Esophagus squamous epithelium (tissue), 4 donors: Measurements from ENCODE around the gene NFX1.

DNA sequence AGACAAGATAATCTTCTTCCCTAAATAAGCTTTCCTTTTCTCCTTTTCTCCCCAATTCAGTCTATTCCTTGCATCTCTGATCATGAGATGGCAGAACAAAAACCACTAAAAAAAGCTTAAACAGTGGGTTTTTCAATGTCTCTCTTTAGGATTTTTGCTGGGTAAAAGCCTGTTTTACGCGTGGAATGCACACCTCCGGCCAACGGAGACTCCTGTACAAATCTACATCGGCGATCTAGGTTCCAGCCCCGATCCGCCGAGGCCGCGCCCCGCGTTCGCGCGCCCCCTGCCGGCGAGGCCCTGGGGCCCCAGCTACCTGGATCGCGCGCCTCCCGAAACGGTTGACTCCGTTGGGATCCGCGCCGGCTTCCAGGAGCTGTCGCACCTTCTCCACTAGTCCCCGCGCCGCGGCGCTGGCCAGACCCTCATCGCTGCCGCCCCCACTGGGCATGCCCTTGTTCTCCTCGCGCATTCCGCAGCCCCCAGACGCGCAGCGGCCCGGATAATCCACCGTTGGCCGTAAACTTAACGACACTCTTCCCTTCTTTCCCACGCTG is 545 bp downstream of the CDKN2B start:
- PRO-cap = bidirectional peak, plus-strand start at position 344 of the sequence, minus-strand start at position 224 of the sequence
- RAMPAGE, long total RNA, 4 experiments = no peak in any of the 4 experiments

DNA sequence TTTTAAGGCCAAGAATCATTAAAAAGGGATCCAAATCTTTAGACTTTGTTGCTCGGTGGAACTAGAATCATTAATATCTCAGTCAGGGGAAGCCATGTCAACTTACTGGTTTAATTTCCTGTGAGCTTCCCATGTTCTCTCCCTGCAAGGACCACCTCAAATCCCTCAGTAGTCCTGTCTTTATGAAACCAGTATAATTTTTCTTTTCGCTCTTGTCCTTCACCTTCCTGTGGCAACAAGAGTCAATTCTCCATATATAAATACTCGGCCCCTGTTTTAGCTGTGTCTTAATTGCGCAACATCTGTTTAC is 30.0 kb upstream of the CDKN2B start:
- PRO-cap = no peak
- RAMPAGE, long total RNA, 4 experiments = no peak in any of the 4 experiments

DNA sequence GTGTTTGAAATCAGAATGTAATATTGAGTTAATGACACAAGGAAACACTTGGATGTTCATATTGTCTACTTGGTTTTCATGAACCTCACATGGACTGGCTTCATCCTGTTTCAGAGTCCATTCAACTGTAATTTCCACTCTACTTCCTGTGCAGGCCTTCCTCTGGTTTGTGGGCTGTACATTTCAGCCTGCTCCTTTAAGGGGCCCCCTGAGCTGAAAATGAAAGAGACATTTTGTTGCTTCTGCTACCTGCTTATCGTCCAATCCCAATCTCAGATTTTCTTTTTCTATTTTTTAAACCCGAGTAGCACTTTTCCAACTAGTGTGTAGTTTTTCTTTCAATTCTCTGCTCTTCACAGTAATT is 41.9 kb upstream of the CDKN2B start:
- PRO-cap = no peak
- RAMPAGE, long total RNA, 4 experiments = no peak in any of the 4 experiments

GRCh38 chr9:22112799-22113222 is 103.7 kb upstream of the CDKN2B start:
- PRO-cap = no peak
- RAMPAGE, long total RNA, 4 experiments = no peak in any of the 4 experiments

DNA sequence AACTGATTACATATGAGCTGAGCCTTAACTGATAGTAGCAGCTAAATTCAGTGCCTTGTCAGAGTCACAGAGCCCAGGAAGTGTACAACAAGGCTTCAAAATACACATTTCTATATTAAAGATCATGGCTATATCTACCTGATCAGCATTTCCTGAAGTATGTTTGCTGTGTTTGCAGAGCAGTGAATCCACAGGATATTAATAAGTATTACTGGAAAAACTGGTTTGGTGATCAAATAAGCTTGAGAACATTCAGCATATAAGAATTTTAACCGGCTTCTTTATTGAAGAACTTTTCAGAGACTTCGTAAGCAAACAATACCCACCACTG is 227.1 kb downstream of the ELAVL2 start:
- PRO-cap = no peak
- RAMPAGE, long total RNA, 4 experiments = no peak in any of the 4 experiments

DNA sequence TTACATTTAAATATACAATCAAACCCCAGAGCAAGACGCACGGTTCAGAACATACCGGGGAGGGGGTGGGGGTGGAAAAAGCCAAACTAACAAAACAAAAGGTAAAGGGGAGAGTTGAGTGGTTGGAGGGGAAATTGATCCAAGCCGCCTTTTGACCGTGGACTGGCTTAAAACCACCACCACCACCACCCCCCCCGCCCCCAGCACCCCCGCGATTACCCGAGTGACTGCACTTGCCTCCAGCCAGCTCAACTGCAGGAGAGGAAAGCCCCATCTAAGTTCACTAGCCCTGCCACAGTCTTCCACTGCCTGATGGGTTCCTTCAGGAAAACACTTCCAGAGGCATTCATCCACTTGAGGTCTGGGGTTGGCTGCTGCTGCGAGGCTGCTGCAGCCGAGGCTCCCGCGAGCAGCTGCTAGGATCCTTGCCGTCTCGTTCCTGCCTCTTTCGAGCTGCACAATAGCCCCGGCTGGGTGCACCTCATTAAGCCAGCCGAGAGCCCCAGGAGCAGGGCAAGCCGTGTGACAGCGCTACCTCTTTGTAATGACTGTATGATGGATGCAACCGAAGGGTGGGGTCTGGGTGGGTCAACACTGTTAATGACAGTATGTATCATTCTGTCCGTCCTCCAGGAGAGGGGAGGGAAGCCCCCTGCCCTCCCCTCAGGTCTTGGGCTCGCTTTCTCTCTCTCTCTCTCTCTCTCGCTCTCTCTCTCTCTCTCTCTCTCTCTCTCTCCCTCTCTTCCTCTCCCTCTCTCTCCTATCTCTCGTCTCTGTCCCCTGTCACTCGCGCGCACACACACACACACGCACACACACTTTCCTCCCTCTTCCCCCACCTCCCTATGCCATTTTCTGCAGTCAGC is 24.2 kb upstream of the ELAVL2 start:
- PRO-cap = no peak
- RAMPAGE, long total RNA, 4 experiments = no peak in any of the 4 experiments

GRCh38 chr9:27337954-27338794 is 41.2 kb upstream of the EQTN start:
- PRO-cap = no peak
- RAMPAGE, long total RNA, 4 experiments = no peak in any of the 4 experiments

- PRO-cap = no peak
- RAMPAGE, long total RNA, 4 experiments = no peak in any of the 4 experiments
Measured at GRCh38 chr9:27379294-27379679, 82.3 kb upstream of the EQTN start.

DNA sequence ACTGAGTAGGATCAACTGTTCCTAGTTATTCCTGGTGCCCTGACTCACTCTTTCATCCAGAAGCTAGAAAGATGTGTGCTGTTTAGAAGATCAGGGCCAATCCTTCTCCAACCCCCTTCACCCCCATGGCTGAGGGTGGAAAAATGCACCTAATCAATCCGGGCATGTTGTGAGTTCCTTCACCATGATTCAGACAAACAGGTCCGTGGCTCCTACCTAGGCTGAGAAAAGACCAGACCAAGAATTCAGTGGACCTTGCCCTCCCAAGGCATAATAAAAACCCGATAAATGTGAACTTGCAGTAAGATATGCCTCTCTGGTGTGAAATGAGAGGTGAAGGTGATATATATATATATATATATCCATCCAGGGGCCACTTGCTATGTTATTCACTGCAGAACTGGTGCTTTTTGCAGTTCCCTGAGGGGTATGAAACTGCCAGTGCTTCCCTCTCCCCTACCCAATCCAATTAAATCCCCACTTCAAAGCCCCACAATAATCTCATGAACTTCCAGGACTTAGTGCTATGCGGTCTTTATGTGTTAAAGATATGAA is 85.5 kb upstream of the EQTN start:
- PRO-cap = no peak
- RAMPAGE, long total RNA, 4 experiments = no peak in any of the 4 experiments

DNA sequence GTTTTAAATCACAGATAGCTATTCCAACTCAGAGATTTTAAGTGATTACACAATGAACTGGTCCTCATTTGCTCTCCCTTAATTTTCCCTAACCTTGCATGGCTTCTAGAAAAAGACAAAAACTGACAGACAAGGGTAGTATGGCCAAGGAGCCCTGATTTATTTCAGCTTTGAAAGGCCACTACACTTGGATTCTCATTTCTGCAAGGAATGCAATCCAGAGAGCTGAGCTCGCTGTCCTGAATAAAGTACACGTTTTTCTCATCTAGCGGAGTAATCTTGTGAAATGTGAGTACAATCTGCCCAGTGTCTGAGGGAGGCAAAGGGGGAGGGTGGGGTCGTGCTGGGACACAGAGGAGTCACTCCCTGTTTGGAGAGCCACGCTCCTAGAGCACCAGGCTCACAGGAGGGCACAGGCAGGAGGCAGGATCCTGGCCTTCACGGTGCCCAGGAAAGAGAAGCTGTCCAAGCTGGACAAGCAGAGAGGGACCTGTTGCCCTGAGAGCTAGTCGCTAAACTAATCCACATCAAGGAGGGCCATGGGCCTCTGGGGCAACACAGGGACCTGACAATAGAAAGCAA is 51.0 kb upstream of the IFNK start:
- PRO-cap = no peak
- RAMPAGE, long total RNA, 4 experiments = no peak in any of the 4 experiments

DNA sequence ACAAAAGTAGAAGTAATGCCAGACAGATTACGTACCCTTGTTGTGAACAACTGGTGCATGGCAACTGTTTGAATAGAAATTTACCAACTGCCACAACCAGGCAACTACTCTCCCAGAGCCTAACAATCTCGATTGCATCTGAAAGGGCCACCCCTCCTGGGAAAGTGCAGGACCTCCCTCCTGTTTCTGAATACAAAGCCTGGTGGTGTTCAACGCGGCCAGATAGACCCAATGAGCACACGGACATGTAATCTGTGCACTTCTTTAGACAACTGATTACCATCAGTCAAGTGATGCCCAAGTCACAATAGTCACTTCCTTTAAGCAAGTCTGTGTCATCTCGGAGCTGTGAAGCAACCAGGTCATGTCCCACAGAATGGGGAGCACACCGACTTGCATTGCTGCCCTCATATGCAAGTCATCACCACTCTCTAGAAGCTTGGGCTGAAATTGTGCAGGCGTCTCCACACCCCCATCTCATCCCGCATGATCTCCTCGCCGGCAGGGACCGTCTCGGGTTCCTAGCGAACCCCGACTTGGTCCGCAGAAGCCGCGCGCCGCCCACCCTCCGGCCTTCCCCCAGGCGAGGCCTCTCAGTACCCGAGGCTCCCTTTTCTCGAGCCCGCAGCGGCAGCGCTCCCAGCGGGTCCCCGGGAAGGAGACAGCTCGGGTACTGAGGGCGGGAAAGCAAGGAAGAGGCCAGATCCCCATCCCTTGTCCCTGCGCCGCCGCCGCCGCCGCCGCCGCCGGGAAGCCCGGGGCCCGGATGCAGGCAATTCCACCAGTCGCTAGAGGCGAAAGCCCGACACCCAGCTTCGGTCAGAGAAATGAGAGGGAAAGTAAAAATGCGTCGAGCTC is 566 bp downstream of the C9orf72 start:
- PRO-cap = unidirectional peak, plus-strand start at position 103 of the sequence; bidirectional peak, plus-strand start at position 374 of the sequence, minus-strand start at position 194 of the sequence
- RAMPAGE, long total RNA, 4 experiments = no peak in any of the 4 experiments

DNA sequence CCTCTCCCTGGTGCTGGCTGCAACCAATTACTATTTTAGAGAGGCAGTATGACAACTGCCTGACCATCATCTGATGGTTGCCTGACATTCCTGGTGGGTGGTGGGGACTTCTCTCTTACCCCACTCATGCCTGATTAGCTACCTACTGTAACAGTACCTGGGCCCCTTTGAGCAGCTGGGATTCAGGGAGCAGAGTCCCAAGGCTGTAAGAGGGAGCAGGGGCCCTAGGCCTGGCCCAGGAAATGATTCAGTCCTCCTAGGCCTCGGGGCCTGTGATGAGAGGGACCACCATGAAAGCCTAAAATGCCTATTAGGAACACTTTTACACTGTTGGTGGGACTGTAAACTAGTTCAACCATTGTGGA is 3.8 kb upstream of the C9orf72 start:
- PRO-cap = unidirectional peak, plus-strand start at position 202 of the sequence
- RAMPAGE, long total RNA, 4 experiments = no peak in any of the 4 experiments

DNA sequence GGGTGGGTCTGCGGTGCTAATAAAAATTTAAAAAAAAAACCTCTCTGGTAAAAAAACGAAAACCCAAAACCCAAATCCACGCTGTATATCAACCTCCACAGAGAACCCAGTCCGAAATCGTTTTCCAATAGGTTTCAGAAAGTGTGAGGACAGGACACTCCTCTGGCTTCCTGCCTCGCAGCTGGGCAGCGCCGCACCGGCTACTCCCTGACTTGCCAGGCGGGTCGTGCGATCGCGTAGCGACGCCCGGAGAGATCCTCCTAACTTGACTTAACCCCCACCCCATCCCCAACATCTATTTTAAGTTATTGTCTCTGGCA is 868 bp downstream of the LINGO2 start:
- PRO-cap = no peak
- RAMPAGE, long total RNA, 4 experiments = no peak in any of the 4 experiments

DNA sequence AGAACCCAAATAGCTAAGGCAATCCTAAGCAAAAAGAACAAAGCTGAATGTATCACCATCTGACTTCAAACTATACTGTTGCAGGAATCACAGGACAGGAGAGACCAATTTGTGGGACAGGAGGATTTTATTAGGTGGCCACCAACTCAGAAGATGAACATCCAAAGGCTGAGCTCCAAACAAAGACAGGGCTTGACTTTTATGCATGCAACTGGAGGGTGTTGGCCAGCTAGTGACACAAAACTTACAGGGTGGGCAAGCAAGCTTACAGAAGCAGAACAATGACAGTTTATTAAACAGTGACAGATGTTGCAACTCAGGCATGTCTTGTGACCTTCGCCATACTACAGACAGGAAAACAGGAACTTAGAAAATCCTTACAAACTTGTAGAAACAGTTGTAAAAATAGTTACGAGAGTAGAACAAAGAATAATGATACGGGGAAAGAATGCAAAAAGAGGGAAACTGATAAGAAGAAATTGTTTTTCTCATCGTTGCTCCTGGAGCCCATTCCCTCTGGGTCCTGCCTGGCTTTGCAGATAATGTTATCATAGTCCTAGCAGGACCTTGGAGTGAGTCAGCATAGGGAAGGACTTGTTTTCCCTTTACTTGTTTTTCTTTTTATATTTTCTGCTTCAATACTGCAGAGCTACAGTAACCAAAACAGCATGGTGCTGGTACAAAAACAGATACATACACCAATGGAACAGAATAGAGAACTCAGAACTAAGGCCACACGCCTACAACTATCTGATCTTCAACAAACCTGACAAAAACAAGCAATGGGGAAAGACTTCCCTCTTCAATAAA is 1088.0 kb upstream of the LINGO2 start:
- PRO-cap = no peak
- RAMPAGE, long total RNA, 4 experiments = no peak in any of the 4 experiments

- PRO-cap = no peak
- RAMPAGE, long total RNA, 4 experiments = no peak in any of the 4 experiments
Measured at GRCh38 chr9:32523502-32524413, 2.2 kb downstream of the RIGI start.

DNA sequence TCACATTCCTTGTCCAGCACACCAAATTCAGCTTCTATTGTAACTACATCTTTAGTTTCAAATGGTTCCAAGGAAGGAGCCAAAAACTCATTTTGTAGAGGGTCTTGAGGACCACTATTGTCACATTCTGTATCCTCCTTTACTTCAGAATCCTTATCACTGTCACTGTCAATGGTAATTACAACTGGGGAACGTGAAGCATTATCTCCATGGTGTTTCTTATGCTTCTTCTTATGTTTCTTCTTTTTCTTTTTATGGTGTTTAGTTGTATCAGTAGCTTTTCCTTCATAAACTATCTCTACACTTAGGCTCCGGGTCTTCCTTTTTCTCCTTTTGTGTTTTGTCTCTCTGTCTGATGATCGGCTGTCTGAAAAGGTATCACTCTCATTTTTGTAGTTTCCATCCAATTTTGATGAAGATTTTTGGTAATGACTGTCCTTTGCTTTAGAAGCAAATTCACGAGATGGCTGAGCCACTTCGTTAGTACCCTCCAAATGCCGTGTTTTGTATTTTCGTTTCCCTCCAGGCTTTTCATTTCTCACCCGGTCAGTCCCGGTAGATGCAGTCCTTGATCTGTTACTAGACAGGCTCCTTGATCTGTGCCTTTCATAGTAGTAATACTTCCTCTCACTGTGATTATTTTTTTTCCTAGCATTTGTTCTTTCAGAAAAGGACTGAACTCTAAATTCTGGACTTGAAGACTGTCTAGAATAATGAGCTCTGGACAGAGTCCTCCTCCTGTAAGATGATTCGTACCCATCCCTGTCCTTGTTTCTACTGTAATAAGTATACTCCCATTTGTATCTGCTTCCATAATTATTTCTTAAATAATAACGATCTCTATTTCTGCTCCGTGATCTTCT is 10.3 kb upstream of the SMIM27 start:
- PRO-cap = no peak
- RAMPAGE, long total RNA, 4 experiments = no peak in any of the 4 experiments

- PRO-cap = bidirectional peak, plus-strand start at chr9:32551155, minus-strand start at chr9:32551049
- RAMPAGE, long total RNA, 4 experiments = start-site peak on the minus strand in 2 of 4 experiments, at chr9:32550808-32551072 at its widest, 10 to 17 reads per replicate
Measured at GRCh38 chr9:32550462-32551228, 1.5 kb upstream of the SMIM27 start.

DNA sequence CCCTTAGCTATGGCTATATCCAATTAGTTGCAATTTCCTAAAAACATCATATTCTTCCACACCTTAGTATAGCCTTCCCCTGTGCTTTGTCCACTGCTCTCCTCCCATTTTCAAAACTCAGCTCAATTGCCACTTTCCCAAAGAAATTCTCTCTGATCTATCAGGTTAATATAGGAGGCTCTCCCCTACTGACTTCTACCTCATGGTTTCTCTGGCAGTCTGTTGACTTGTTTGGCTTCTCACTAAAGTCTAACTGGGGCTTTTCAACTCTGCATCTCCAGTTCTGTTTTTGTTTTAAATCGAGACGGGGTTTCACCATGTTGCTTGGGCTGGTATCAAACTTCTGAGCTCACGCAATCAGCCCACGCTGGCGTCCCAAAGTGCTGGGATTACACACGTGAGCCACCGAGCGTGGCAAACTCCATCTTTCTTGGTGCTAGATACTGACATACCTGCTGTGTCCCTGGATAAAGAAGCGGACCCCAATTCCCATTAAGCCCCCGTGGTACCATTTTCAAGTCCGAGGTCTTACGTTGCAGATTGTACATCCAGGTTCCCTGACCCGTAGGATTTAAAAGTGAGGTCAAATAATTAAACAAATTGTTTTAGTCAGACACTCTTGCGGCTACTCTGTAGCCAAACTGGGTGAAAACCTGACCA is 1.0 kb upstream of the DNAJA1 start:
- PRO-cap = no peak
- RAMPAGE, long total RNA, 4 experiments = no peak in any of the 4 experiments

DNA sequence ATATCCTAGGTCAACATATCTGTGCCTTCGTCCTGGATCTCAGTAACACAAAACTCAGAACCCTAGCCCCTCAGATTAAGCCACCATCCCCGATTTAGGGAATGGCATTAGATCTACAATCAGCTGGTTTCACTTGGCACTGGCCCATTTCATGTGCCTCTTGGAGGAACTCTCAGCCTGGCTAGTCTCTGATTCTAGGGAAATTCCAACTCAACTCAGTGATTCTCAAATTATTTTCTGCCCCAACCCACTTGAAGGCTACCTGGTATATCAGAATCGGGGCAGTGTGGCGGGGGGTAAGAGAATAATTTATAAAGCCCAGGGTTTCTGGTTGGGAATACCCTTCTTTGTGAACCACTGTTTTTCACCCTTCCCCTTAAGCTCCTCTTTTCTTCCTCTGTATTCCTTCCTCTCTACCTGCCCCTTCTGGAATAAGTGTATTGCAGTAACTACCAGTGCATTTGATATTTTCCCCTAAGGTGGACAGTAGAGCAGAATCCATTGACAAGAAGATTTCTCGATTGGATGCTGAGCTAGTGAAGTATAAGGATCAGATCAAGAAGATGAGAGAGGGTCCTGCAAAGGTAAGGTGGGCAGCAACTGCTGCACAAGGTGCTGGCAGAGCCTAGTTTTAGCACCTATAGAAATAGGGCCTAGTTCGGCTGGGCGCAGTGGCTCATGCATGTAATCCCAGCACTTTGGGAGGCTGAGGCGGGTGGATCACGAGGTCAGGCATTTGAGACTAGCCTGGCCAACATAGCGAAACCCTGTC is 868 bp downstream of the CHMP5 start:
- PRO-cap = no peak
- RAMPAGE, long total RNA, 4 experiments = start-site peak on the plus strand in 1 of 4 experiments, centred at position 531 of the sequence, 44 reads per replicate

- PRO-cap = bidirectional peak, plus-strand start at chr9:33290558, minus-strand start at chr9:33290352
- RAMPAGE, long total RNA, 4 experiments = start-site peak on the plus strand in 4 of 4 experiments, at chr9:33290487-33290562 at its widest, 248 to 2,332 reads per replicate
Measured at GRCh38 chr9:33289972-33290772, at the start of gene NFX1. NFX1 (plus strand) TSS chr9:33290516.